ENCODE results near the genes ADAMTS16, CFAP90 and CCT5.

DNA sequence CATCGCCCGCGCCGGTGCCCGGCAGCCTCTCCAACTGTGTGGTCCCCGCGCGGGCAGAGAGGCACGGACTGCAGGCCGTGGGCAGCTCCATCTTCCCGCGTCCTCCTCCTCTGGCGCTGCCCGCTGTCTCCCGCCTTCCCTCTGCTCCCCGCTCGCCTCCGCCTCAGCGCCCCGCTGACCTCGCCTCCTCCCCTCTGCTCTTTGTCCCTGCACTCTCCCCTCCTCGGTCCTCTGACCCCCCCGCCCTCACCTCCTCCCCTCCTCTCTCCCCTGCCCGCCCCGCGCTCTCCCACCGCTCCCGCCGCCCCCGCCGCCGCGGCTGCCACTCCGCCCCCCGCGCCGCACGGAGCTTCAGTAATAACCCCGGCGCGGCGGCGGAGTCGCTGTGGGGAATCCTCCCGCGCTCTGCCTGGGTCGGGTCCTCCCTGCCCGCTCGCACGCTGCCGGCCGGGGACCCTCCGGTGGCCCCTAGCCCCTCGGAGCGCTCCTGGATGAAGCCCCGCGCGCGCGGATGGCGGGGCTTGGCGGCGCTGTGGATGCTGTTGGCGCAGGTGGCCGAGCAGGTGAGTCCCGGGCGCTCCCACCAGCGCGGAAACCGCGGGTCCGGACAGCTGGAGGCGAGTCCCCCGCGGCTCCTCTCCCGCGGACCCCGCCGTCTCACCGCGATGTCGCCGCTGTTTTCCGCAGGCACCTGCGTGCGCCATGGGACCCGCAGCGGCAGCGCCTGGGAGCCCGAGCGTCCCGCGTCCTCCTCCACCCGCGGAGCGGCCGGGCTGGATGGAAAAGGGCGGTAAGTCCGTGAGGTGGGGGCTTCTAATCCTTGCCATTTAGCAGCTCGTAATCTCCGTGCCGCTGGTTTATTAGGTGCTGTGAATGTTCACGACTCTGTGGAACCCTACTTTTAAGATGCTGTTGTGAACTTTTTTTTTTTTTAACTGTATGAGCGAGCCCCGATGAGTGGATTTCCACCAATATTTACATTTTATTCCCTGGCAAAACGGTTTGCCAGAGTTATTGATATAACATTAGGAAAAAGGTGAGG, at the start of gene ADAMTS16:
Gene ADAMTS16, plus strand, starts transcription at position 354 of the 1,042 bp plus-strand sequence.
- RRBS, result under 1% methylated on average over 11 of the region's 106 CpGs

GRCh38 chr5:5145942-5146402, 5.8 kb downstream of the ADAMTS16 start:
- RRBS, result no CpG with 5 or more reads among the region's 13 CpGs

- RRBS, result no CpG with 5 or more reads among the region's 10 CpGs
Measured at GRCh38 chr5:5146403-5146788, 6.3 kb downstream of the ADAMTS16 start.

GRCh38 chr5:5179158-5179448, 39.0 kb downstream of the ADAMTS16 start:
- RRBS, result no CpG with 5 or more reads among the region's 3 CpGs

- RRBS, result no CpG with 5 or more reads among the region's 8 CpGs
Measured at GRCh38 chr5:5532810-5533161, 110.3 kb downstream of the ICE1 start.

DNA sequence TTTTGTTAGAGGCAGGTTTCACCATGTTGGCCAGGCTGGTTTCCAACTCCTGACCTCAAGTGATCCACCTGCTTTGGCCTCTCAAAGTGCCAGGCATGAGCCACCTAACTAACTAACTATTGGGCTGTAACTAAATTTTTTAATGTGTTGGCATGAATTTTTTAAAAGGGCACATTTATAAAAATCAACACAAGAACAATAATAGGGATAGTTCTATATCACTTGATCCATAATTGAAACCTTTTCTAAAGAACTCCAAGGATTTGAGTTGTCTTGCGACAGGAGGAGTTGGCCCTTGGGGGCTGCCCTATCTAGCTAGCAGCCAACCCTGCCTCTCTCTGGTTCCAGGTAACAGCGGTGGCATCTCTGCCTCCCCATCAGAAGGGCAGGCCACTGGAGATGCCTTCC, 393.2 kb downstream of the MED10 start:
- RRBS, result no CpG with 5 or more reads among the region's 2 CpGs

DNA sequence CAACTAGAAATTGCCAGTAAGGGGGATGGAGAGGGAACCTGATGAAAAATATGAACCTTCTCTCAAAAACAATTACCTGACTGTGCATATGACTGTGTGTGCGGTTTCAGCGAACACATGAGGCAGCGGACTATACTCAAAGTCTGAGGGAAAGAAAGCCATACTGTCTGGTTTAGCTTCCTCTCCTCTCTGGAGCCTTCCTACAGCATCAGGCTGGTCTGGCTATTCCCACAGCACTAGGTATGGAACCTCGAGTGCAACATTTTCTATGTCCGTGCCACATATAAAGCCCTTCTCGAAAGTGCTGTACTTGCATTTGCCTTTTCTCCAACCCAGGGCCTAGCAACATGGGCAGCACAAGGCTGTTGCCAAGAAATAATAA, 890 bp downstream of the MED10 start:
- RRBS, result no CpG with 5 or more reads among the region's 6 CpGs

- RRBS, result no CpG with 5 or more reads among the region's 8 CpGs
Measured at GRCh38 chr5:6378879-6379231, 508 bp upstream of the MED10 start.

GRCh38 chr5:6597631-6598809, 34.8 kb downstream of the NSUN2 start:
- RRBS, result 98% methylated on average over 2 of the region's 22 CpGs

- RRBS, result no CpG with 5 or more reads among the region's 7 CpGs
Measured at GRCh38 chr5:6672973-6673723, 39.9 kb downstream of the SRD5A1 start.

GRCh38 chr5:6736947-6737418, 23.8 kb downstream of the TENT4A start:
- RRBS, result no CpG with 5 or more reads among the region's 5 CpGs

GRCh38 chr5:6748017-6748734, 34.9 kb downstream of the TENT4A start:
- RRBS, result no CpG with 5 or more reads among the region's 19 CpGs

- RRBS, result no CpG with 5 or more reads among the region's 19 CpGs
Measured at GRCh38 chr5:6749075-6749745, 36.0 kb downstream of the TENT4A start.

- RRBS, result no CpG with 5 or more reads among the region's 11 CpGs
Measured at GRCh38 chr5:7306440-7306900, 89.5 kb upstream of the ADCY2 start.

DNA sequence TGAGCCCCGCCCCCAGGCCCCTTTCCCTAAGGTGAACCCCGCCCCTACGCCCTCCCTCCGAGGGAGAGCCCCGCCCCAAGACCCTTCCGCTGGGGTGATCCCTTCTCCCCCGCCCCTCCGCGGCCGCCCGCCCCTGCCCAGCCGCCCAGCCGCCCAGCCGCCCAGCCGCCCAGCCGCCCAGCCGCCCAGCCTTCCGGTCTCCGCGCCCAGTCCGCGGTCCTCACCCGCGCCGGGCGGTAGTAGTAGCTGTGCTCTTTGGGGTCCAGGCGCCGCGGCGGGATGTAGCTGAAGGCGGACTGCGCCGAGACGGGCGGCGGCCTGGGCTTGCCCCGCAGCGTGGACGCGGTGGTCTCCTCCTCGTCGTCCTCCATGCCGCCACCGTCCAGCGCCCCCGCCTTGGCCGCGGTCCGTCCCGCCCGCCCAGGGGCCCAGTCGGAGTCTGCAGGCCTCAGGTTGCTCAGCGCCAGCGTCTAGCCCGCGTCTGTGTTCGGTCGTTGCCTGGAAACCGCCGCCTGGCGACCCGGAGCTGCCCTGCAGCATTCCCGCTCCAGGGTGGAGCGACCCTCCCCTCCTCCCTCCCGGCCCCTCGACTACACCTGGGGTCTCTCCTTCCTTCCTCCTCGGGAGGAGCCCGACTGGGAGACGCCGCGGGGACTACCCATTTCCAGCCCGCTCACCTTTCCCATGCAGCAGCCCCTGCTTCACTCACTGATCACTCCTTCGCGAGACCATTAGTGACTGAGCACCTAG, at the start of gene CFAP90:
Gene CFAP90, minus strand, starts transcription at position 483 of the 750 bp plus-strand sequence.
- RRBS, result 8% methylated on average over 12 of the region's 74 CpGs

DNA sequence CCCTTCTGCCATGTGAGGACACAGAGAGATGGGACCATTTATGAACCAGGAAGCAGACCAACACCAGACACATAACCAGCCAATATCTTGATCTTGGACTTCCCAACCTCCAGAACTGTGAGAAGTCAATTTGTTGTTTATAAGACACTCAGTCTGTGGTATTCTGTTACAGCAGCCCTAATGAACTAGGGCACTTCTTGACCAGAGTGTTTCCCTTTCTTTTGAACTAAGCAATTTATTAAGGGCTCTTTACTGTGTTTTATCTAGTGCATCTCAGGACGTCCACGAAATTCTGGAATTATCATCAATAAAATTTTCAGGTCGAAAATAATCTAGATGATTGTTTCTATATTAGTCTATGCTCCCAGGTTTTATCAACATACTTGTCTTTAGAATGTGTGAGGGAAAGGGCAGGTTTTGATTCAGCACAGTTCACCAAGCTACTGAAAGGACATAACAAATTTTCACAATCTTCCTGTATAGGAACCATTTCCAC, 761.7 kb downstream of the SEMA5A start:
- RRBS, result no CpG with 5 or more reads among the region's 3 CpGs

GRCh38 chr5:9484008-9484529, 61.8 kb downstream of the SEMA5A start:
- RRBS, result no CpG with 5 or more reads among the region's 4 CpGs

DNA sequence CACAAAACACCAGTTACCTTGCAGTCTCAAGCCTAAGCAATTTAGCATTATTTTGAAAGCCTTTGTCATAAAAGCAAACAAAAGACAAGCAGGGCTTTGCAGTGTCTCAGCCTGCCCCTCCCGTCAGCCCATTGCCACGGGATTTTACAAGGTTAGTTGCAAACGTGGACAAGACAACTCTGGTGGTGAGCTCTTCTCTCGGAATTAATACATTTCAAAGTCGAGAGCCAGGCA, 190.3 kb downstream of the ATPSCKMT start:
- RRBS, result no CpG with 5 or more reads among the region's 5 CpGs

GRCh38 chr5:10250072-10250824, at the start of gene CCT5:
Gene CCT5 (plus strand): TSS chr5:10250280.
- RRBS, result 3% methylated on average over 20 of the region's 63 CpGs

- RRBS, result no CpG with 5 or more reads among the region's 20 CpGs
Measured at GRCh38 chr5:10339069-10339856, 14.2 kb upstream of the MARCHF6 start.